GM23248 (cell line): ENCODE measurements around a stretch of chr14.

- RAMPAGE, long total RNA, result no peak
Observed at GRCh38 chr14:105080454-105080805, 15.2 kb upstream of the GPR132 start.

GRCh38 chr14:105182524-105183218, 1.6 kb upstream of the NUDT14 start:
- RAMPAGE, long total RNA, result no peak

GRCh38 chr14:105197077-105197892, 16.2 kb upstream of the NUDT14 start:
- RAMPAGE, long total RNA, result no peak

GRCh38 chr14:105218850-105219460, 29.4 kb upstream of the BTBD6 start:
- RAMPAGE, long total RNA, result no peak

DNA sequence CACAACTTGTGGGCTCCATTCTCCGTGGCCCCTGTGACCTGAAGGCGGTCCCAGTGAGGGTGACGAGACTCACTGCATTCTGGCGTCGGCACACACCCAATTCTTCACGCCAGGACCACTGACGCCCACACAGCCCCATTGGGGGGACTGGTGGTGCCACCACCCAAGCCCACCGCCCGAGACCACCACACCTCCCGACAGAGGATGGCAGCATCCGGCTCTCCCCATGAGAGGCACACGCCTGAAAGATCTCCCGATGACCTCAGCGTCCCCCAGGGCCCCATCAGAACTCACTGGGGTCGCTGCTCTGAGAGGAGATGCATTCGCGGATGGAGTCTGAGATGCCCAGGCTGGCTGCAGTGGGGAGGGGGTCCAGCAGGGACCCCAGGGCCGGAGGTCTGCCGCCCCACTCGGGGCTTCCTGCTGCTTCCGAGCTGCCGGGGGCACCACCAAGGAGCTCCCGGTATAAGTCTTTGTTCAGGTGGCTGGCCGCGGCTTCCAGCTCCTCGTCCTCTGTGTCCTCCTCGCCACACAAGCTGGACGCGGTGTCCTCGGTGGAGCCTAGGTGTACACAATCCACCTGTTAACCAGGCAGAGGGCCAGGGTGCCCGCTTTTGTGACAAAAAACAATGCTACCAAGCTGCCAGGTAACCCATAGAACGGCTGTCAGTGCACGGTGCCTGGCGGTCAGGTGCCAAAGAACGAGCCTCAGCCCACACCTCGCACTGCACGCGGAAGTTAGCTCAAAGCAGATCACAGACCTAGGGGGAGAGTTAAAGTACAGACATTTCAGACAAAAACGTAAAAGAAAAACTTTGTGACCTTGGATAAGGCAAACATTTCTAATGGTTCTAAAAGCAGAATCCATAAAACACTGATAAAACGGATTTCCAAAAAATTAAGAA, 26.7 kb upstream of the BTBD6 start:
- RAMPAGE, long total RNA, result no peak

DNA sequence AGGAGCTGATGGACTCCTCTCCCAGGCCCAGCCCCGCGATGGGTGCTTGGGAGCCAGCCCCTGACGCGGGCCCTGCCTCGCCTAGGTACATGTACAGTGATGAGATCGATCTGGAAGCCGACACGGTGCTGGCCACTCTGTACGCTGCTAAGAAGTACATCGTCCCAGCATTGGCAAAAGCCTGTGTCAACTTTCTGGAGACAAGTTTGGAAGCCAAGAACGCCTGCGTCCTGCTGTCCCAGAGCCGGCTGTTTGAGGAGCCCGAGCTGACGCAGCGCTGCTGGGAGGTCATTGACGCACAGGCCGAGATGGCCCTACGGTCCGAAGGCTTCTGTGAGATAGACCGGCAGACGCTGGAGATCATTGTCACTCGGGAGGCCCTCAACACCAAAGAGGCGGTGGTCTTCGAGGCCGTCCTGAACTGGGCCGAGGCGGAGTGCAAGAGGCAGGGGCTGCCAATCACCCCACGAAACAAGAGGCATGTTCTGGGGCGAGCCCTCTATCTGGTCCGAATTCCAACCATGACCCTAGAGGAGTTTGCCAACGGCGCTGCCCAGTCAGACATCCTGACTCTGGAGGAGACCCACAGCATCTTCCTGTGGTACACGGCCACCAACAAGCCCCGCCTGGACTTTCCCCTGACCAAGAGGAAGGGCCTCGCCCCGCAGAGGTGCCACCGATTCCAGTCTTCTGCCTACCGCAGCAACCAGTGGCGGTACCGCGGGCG, 1.4 kb downstream of the BTBD6 start:
- RAMPAGE, long total RNA, result no peak

DNA sequence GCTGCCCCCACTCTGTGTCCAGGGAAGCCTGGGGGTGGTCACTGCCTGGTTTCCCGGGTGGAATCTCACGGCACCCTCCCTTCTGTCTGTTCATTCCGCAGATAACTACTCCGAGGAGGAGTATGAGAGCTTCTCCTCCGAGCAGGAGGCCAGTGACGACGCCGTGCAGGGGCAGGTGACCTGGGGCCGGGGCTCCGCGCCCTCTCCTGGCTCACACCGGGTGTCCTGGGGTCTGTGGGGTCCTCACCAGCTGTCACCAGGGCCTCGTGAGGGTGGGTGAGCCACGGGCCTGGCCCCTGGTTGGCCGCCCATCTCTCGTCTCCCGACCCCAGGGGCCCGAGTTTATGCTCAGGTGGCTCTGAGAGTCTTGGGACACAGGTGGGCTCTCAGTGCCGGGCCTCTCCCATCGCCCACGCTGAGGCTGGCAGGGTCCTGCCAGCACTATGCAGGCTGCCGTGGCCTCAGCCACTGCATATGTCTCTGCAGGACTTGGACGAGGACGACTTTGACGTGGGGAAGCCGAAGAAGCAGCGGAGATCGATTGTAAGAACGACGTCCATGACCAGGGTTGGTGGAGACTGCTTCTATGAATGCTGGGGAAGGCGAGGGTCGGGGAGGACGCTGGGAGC, 30.3 kb upstream of the TEX22 start:
- RAMPAGE, long total RNA, result no peak

- RAMPAGE, long total RNA, result no peak
Observed at GRCh38 chr14:105490352-105490487, 826 bp upstream of the TEDC1 start.

DNA sequence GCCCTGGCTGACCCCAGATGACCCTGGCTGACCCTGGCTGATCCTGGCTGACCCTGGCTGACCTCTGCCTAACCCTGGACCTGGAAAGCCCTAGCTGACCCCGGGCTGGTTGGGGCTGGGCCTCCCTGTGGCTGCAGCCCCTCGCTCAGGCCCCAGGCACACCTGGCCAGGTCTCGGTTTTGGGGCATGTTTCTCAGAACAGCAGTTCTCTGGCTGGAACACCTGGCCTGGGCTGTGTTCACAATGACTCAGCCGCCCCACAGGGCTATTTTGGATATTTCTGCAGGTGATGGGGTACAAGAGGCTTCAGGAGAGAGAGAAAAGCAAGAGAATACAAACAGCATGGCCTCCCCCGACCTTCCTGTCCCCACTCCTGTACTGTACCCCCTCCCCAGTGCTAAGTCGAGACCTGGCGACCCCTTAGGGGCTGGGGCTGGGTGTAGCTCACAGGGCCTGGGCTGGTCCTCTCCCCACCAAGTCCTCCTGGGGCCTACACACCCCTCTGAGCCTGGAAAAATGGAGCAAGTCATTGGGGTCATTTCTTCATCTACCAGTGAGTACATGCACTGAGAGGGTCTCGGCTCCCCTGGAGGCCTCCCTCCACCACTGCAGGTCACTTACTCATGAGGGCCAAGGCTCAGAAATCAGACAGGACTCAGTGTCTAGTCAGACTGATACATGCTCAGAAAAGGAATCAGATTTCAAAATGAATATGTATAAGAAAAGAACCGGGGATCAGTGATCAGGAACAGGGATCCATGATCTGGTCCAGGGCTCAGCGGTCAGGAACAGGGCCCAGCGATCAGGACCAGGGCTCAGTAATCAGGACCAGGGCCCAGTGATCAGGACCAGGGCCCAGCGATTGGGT, 55.8 kb downstream of the TMEM121 start:
- RAMPAGE, long total RNA, result no peak

- RAMPAGE, long total RNA, result no peak
Observed at GRCh38 chr14:105604870-105605477, 78.6 kb downstream of the TMEM121 start.

DNA sequence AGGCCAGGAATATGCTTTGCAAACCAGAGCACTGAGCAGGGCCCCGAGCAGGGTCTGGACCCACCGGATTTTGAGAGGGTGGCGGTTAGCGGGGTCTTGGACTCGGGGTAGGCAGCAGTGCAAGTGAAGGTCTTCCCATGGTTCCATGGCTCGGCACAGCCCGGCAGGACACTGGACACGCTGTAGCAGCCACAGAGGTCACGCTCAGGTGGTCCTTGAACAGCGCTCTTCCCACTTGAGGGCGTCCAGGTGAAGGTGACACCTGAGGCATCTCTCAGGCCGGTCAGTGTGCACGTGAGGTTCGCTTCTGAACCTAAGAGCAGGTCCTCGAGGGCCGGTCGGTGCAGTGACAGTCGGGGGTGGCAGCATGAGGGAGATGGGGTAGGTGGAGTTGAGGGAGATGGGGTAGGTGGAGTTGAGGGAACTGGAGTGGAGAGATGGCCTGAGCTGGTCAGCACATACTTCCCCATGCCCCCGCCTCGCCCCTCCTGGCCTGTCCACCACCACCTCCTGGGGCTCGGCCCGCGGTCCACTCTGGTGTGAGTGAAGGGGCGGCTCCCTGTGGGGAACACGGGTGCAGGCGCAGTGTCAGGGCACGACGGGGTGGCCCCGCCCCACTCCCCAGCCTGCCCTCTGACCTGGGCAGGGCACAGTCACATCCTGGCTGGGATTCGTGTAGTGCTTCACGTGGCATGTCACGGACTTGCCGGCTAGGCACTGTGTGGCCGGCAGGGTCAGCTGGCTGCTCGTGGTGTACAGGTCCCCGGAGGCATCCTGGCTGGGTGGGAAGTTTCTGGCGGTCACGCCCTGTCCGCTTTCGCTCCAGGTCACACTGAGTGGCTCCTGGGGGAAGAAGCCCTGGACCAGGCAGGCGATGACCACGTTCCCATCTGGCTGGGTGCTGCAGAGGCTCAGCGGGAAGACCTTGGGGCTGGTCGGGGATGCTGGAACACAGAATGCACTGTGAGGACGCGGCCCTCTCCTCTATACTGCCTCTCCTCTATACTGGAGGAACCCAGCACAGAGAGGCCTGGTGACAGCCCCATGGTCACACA, 181.7 kb downstream of the TMEM121 start:
- RAMPAGE, long total RNA, result no peak

GRCh38 chr14:105900457-105900963, 374.1 kb downstream of the TMEM121 start:
- RAMPAGE, long total RNA, result no peak

GRCh38 chr14:106228522-106229034, 702.2 kb downstream of the TMEM121 start:
- RAMPAGE, long total RNA, result no peak

DNA sequence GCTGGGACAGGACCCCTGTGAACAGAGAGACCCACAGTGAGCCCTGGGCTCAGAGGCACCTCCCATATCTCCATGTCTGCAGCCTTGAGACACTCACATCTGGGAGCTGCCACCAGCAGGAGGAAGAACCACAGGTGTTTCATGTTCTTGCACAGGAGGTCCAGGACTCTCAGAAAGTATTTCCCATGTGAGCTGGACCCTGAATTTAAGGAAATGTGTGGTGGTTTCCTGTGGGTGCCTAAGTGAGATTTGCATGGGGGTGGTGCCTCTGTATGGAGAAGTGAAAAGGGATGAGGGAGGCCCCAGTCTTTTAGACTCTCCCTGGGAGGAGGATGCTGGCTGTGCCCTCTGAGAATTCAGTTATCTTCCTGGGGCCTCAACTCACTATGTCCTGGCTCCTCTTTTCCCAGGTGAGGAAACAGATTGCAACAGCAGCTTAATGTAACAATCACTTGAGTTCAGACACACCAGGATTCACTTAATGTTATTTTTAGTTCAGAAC, 823.2 kb downstream of the TMEM121 start:
- RAMPAGE, long total RNA, result no peak

- RAMPAGE, long total RNA, result no peak
Observed at GRCh38 chr14:106470564-106470979, 944.2 kb downstream of the TMEM121 start.

DNA sequence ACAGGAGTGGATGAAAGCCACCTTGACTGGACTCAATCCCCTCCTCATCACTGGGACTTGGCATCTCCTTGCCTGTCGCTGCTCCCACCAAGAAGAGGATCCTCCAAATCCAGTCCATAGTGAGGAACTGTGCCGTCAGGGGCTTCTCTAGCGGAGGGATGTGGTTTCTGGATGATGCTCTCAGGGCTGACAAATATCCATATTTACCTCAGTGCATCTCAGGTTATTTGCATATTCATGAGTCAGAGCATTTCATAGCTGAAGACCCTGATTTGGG, 1096.2 kb downstream of the TMEM121 start:
- RAMPAGE, long total RNA, result no peak

DNA sequence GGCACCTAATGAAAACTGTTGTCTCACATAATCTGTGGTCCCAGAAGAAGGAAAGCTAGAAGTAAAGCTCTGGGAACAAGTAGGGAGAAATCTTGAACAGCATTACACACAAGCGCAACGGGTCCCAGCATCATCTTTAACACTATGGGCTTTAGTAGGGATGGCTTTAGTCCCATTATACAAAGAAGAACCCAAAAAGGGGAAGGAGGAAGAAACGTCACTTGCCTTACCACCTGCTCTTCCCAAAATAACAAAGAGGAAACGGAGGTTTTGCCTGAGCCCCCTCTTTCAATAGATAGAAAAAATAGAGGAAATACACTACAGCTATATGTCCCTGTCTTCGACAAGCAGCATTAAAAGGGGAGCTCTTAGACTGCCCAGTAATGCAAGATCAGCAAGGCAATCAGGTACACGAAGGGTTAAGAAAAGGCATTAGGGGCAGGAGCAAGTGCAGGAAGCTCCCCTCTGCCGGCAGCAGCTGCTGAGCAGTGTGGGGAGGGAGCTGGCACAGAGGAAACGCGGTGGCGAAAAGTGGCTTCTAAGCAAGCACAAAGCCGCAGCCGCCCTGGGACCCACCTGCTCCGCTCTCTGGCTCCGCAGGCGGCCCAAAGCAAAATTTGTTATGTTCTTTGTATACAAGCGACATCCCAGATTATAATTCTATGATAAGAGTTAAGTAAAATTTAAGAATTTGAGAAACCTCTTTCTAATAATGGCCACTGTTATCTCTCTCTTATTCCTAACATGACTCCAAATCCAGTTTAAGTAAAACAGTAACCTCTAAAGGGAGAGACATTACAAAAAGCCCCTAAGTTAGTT, 1172.4 kb downstream of the TMEM121 start:
- RAMPAGE, long total RNA, result no peak

DNA sequence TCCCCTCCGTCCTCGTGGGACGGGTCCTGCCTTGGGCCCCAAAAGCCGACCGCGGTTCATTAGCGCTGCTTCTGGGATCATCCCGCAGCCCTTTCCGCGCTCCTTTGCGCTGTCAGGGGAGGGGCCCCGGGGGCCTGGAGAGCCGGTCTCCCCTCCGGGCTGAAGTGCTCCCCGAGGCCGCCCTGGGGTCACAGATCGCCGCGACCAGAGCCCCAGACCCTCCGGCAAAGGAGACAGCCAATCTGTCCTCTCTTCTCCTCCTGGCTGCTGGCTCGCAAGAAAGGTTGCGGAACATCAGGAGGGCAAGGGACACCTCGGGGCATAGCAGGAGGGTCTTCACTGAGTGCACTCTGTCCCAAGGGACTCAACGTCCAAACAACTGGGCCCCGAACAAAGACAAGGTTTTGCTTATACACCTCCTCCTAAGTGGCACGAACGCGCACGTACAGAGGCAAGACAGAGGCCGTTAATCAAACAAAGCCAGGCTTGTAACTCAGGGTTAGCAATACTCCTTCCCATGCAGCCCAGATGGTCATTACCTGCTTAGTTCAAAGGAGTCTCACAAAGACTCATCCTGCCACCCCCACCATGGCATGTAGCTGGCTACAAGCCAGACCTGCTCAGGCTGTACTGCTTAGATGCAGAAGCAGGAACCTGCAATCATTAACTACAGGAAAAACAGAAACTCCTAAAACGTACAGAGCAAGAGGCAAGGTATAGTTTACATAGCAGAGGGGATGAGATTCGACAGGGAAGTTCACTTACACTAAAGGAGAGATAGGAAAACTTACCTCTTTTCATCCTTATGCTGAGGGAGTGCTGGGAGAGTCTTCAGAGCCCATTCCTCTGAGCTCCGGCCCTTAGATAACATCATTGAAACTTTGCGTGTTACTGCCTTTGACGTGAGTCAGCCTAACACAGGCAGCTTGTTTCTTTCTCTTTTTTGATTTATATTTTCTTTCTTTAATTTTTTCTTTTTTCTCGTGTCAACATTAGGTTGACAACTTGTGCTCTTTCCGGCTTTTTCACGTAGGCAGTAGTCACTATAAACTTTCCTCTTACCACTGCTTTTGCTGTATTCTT, 1319.0 kb downstream of the TMEM121 start:
- RAMPAGE, long total RNA, result no peak